BJ (cell line): ENCODE measurements around a stretch of chr2.

GRCh38 chr2:64115409-64116264, 28.6 kb downstream of the PELI1 start:
- CAGE, long polyA plus RNA = no peak
- RRBS = no CpG with 5 or more reads among the region's 3 CpGs

GRCh38 chr2:64202302-64202967, 58.2 kb upstream of the PELI1 start:
- CAGE, long polyA plus RNA = no peak
- RRBS = no CpG with 5 or more reads among the region's 7 CpGs

GRCh38 chr2:64325852-64326448, 128.0 kb upstream of the LGALSL start:
- CAGE, long polyA plus RNA = no peak
- RRBS = no CpG with 5 or more reads among the region's 6 CpGs

DNA sequence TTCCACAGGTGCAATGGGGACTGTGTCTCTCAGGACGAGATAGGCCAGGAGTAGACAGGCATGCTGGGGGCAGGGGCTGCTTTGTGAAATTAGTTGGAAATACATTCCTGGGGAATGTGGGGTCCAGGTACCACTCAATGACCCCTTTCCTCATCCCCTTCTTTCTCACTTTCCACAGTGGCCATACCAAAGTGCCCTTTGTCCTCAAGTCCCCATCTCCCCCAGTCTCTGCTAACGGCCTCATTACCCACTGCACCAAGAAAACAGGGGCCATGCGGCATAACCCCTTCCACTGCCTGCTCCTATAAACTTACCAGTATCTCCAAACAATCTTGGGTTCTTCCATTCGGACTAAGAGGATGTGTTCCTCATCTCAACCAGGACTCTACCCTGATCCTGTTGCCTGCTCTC, 72.0 kb upstream of the LGALSL start:
- CAGE, long polyA plus RNA = no peak
- RRBS = no CpG with 5 or more reads among the region's 4 CpGs

GRCh38 chr2:64528403-64529113, 4.4 kb downstream of the AFTPH start:
- CAGE, long polyA plus RNA = no peak

DNA sequence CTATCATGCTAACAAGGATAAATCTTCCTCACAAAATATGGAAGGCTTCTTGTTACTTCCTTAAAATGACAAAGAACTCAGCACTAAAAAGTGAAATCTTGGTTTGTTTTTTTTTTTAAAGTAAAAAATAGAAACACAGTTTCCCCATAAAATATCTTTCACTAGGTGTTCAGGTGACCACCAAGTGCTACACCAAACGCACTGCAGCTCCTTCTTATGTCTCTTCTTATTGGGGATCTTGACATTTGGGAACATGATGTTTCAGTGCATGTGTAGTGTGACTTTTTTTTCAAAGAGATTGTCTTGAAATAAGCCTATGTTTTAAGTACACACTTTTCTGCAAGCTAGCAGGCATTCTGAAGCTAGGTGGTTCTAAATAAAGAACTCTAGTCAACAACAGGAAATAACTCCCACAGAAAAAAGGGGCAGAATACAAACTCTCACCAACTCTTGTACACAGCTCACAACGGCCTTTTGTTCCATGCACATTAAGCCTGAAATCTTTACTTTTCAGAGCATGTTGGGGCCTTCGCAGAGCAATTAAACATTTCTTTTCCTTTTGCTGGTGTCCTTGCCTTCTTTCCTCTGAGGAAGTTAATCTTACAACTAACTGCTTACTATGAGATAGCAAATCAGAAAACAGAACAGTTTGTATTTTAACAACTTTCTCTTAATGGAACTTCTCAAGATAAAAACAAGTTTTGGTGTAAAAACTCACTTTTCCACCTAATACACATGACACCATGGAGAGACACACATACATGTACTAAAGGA, 13.3 kb upstream of the SERTAD2 start:
- CAGE, long polyA plus RNA = no peak
- RRBS = no CpG with 5 or more reads among the region's 3 CpGs

- CAGE, long polyA plus RNA = no peak
- RRBS = no CpG with 5 or more reads among the region's 37 CpGs
Observed at GRCh38 chr2:64750491-64751107, 96.9 kb upstream of the SERTAD2 start.

DNA sequence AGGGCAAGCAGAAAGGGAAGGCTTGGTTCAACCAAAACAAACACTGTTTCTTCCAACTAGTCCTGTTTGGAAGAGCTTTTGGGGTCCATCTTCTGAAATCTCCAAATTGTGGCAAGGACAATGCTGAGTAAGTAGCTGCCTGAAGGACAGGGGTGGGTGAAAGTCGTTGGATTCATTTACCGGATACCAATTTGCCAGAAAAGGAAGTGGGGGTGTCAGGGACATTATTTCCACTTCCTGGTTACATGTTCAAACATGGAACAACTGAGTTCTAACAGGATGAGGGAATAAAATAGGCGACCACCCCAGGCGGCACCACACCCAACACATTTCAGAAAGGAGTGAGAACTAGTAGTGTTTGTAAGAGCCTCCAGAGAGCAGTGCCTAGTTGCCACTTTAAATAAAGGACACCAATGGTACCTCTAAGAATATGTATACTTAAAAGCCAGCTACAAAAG, 158.6 kb upstream of the SERTAD2 start:
- CAGE, long polyA plus RNA = no peak
- RRBS = no CpG with 5 or more reads among the region's 4 CpGs

DNA sequence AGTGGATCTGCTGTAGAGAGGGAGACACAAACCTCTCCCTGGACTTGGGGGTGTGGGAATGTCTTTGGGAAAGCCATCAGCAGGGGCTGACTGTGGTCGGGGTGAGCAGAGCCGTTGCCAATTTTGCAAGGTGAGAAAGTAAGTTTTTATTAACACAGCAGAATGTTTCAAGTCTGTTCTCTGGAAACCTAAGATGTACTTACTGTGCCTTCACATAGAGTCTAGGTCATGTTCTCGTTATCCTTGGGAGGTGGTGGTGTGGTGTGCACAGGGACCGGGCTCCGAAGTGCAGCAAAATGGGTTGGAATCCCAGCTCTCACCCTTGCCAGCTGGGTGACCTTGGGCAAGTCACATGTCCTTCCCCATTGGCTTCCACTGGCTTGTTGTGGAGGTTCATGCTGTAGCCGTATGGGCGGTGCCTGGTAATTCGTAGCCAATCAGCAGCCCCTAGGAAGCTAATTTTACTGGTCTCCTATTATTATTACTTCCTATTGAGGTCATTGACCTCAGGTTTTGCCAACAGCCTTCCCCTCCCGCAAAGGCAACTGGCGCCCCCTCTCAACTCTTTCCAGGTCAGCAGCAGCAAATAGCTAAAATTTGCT, 66.8 kb upstream of the SLC1A4 start:
- CAGE, long polyA plus RNA = no peak
- RRBS = no CpG with 5 or more reads among the region's 10 CpGs

DNA sequence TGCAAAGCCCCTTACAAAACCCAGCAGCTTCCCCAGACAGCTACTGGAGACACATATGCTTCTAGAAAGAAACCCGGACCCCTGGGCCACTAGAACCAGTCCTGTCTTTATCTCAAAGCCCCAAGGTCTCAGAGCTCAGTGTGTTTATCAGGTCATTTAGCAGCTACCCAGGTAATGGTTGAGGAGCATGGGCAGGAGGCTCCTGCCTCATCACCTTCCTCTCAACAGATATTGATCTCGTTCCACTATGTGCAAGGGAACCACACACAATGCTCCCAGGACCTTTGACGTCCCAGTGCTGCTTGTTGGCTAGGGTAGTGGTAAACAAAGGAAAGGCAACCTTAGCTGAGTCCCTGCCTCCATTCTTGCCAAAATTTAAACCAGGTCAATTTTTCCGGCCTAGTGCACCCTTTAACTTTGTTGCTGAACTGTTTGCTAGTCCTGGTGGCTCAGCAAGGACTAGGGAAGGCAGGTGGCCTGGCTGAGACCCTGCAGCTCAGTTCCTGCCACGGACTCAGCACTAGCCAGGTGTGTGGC, 66.1 kb upstream of the SLC1A4 start:
- CAGE, long polyA plus RNA = no peak
- RRBS = no CpG with 5 or more reads among the region's 5 CpGs

- CAGE, long polyA plus RNA = no peak
- RRBS = no CpG with 5 or more reads among the region's 1 CpG
Observed at GRCh38 chr2:65073324-65073523, 17.0 kb downstream of the CEP68 start.

DNA sequence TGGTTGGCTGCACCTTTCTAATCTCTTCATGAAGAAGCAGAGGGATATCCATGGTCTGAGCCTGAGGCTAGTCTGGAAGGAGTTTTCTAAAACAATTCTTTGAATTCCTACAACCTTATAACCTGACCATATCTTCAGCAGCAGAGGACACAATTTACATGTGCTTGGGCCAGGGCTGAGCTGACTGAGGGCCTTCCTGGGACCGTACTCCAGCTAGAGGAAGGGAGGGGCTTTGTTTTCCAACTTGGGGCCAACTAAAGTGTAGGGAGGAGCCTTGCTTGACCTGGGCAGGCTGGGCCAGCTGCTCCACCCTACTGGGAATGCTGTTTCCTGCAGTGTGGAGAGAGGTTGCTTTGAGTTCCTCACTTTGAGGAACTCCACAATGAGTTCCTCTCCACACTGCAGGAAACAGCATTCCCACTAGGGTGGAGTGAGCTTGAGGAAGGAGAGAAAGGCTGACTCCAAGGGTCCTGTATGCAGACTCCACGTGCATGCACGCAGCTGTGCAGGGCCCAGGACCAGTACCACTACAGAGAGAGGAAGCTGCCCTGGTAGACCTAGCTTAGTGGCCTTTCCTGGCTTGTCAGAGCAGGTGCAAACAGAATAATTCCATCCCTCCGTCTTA, 19.6 kb downstream of the CEP68 start:
- CAGE, long polyA plus RNA = no peak
- RRBS = no CpG with 5 or more reads among the region's 4 CpGs

DNA sequence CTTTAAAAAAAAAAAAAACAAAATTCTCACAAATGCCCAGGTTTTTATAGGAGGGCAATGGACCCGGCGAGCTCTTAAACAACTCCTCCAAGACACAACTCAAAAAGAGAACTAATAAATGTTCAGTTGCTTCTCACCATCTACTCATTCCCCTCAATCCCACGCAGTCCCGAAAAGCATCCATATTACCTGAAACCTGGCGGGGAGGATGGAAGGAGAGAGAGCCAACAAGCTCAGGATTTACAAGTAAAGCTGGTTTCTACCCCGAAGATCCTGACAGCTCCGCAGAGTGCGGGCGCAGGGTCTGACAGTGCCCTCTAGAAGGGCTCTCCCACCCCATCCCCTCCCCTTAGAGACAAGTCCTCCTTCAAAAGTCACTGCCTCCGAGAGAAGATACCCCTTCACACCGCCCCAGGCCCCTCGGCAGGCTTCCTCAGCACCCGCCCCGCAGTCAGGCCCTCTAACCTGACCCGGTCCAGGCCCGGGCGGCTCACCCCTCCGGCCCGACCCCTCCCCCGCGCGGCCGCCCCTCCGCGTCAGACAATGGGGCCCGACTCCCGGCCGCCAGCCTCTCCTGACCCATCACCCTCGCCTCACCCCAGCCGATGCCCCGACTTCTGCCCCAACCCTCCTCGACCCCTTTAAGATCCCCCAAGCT, 582 bp downstream of the RAB1A start:
- CAGE, long polyA plus RNA = no peak
- RRBS = 2% methylated on average over 10 of the region's 32 CpGs

DNA sequence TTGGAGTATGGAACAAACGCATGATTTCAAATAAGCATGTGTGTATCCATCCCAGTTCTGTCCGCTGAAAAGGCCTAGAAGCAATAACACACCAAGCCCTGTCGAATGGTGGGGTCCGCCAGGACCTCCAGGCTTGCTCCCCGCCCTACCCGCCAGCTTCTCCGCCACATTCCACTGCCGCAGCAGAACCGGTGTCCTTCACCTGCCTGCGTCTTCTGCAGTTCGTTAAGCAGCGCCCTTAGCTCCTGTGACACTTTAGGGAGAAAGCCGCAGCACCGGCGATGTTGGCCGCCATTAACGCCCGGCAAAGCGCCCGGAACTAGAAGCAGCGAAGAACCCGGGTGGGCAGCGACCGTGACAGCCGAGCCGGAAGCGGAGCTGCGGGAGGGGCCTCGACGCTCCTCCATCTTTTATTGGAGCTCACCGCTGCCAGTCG, 334 bp upstream of the ACTR2 start:
- CAGE, long polyA plus RNA = no peak
- RRBS = 1% methylated on average over 5 of the region's 32 CpGs

DNA sequence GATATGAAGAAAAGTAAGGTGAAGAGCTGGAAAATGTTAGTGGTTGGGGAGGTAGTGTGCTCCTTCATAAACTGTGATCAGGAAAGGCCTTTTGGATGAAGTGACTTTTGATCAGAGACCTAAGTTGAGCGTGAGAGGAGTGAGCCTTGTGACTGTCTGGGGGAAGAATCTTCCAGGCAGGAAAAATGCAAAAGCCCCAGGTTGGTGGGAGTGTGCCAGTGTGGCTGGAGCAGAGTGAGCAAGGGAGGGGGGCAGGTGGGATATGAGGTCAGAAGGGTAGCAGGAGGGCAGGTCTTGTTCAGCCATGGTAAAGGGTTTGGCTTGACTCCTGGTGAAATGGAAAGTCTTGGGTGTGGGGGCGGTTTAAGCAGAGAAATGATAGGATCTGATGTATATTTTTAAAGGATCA, 38.6 kb downstream of the ACTR2 start:
- CAGE, long polyA plus RNA = no peak
- RRBS = no CpG with 5 or more reads among the region's 2 CpGs

DNA sequence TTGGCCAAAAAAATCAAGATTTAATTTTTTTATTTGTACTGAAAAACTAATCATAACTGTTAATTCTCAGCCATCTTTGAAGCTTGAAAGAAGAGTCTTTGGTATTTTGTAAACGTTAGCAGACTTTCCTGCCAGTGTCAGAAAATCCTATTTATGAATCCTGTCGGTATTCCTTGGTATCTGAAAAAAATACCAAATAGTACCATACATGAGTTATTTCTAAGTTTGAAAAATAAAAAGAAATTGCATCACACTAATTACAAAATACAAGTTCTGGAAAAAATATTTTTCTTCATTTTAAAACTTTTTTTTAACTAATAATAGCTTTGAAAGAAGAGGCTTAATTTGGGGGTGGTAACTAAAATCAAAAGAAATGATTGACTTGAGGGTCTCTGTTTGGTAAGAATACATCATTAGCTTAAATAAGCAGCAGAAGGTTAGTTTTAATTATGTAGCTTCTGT, 42.3 kb downstream of the ACTR2 start:
- CAGE, long polyA plus RNA = start-site peak on the plus strand centred at position 360 of the sequence, 58 bp wide, 383 and 293 reads in 2 replicates
- RRBS = no CpG with 5 or more reads among the region's 2 CpGs

DNA sequence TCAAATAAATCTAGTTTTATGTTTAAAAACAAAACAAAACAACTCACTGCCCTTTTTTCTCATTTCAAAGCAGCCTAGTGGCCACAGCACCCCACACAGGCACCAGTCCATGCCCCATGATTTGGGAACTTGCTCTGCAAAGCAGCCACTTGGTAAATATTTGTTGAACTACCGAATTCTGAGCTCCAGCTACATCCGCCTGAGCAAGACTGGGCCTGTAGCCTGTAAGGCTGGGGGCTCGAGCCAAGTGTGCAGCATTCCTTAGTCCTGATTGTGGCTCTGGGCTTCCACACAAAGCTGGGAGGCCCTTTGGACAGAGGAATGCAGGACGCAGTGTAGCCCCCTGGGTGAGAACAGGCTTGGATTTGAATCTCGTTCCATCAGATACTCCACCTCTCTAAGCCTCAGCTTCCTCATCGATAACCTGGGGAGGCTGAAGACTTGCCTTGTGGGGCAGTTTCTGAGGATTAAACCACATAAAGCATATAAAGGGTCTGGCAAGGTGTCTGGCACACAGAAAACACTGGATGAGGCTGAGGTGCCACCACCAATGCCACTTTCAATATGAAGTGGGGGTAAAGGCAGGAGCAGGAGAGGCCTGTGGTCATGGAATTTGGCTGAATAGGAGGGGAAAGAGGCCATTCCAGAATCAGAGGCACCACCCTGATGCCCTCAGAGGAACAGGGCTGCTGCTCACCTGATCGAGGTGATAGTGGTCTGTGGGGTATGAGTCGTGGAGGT, 88.6 kb downstream of the ACTR2 start:
- CAGE, long polyA plus RNA = no peak
- RRBS = no CpG with 5 or more reads among the region's 8 CpGs

GRCh38 chr2:65367425-65367901, 64.9 kb downstream of the SPRED2 start:
- CAGE, long polyA plus RNA = no peak
- RRBS = no CpG with 5 or more reads among the region's 4 CpGs

- CAGE, long polyA plus RNA = no peak
- RRBS = no CpG with 5 or more reads among the region's 5 CpGs
Observed at GRCh38 chr2:65416777-65417412, 15.5 kb downstream of the SPRED2 start.

GRCh38 chr2:65422058-65422772, 10.2 kb downstream of the SPRED2 start:
- CAGE, long polyA plus RNA = no peak
- RRBS = no CpG with 5 or more reads among the region's 5 CpGs